Liver (tissue), 9 donors: ENCODE results near the gene PUS1.

- PRO-cap, 5 experiments: no peak in any of the 5 experiments
- RAMPAGE, long total RNA, 2 experiments: no peak in any of the 2 experiments
- RRBS: no CpG with 5 or more reads among the region's 23 CpGs
Measured at GRCh38 chr12:128798679-128799572, 24.8 kb downstream of the SLC15A4 start.

DNA sequence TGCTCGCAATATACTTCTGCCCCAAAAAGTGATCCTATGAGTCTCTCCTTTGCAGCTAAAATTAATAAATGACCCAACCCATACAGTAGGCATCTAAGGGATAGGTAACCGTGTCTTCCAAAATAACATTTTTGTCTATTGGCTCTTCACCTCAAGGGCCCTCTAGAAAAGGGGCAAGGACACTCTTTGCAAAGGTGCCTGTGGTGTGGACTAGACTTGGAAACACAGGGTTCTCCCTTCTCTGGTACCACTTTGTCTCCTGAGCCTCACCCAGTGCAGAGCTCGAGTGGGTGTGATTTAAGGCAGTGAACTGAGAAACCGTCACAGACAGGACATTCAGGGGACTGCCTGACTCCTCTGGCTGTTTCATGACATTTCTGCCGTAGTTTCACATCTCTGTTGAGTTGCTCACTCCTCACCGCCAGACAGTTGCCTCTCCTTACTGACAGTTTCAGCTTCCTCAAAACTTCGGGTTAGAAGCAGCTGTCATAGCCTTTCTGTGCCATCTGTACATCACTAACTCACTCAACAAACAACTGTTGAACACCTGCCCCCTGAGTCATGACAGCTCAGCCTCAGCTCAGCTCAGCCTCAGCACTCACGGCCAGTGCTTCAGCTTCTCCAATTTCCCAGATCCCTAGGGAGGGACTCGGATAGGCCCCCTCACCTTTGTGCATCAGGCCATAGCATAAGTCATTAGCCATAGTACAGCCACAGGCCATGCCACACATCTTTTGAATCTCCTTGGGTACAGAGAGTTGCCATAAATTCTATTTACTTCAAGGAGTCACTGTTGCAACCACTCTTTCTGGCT is 6.0 kb upstream of the SLC15A4 start:
- PRO-cap, 5 experiments: no peak in any of the 5 experiments
- RAMPAGE, long total RNA, 2 experiments: no peak in any of the 2 experiments
- RRBS: no CpG with 5 or more reads among the region's 9 CpGs

GRCh38 chr12:129530783-129531488 is 372.9 kb downstream of the TMEM132D start:
- PRO-cap, 5 experiments: no peak in any of the 5 experiments
- RAMPAGE, long total RNA, 2 experiments: no peak in any of the 2 experiments
- RRBS: no CpG with 5 or more reads among the region's 16 CpGs

GRCh38 chr12:130253635-130254056 is 84.0 kb upstream of the PIWIL1 start:
- PRO-cap, 5 experiments: no peak in any of the 5 experiments
- RAMPAGE, long total RNA, 2 experiments: no peak in any of the 2 experiments
- RRBS: no CpG with 5 or more reads among the region's 9 CpGs

DNA sequence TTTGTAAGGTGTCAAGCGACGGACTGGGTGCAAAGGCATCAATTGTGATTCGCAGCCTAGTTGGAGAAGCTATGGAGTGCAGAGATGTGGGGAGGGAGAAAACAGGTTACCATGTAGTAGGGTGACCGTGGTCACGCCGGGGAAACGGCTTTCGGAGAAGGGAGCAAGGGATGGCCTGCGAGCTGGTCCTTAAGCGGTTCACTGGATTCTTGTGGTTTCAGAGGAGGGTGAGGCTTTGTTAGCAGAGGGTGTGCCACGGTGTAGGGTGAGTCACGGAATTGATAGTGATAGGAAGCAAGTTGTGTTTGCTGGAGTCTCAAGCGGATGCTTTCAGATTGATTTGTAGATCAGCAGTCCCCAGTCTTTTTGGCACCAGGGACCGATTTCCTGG is 2.3 kb downstream of the PIWIL1 start:
- PRO-cap, 5 experiments: no peak in any of the 5 experiments
- RAMPAGE, long total RNA, 2 experiments: no peak in any of the 2 experiments
- RRBS: no CpG with 5 or more reads among the region's 14 CpGs

DNA sequence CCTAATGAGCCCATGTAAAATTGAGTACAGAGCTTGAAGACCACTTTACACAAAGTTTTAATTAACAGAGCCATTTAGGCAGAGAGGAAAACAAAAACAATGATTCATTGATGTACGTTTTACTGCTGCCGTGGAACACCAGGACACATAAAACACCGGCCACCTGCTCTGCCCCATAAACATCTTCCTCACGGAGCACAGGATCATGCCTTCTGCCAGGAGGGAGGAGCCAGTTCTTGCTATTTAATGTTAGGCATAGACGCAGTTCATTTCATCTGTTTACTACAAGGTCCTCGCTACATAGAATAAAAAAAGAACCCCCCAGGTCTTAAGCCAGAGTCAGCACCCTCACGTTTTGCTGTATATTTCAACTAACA is 83.3 kb downstream of the RIMBP2 start:
- PRO-cap, 5 experiments: no peak in any of the 5 experiments
- RAMPAGE, long total RNA, 2 experiments: no peak in any of the 2 experiments
- RRBS: no CpG with 5 or more reads among the region's 7 CpGs

DNA sequence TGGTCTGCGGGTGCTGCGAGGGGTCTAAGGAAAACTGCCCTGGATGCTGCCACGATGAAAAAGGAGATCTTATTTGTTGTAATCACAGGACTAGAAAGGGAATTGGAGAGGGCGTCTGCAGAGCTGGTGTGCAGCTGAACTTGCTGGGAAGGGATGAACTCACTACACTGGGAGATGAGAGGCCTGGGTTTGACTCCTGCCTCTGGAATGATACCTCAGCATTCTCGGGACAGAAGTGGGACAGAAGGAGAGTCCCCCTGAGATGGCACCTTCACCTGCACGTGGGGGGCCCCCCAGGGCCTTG is 24.2 kb downstream of the RIMBP2 start:
- PRO-cap, 5 experiments: no peak in any of the 5 experiments
- RAMPAGE, long total RNA, 2 experiments: no peak in any of the 2 experiments
- RRBS: no CpG with 5 or more reads among the region's 6 CpGs

DNA sequence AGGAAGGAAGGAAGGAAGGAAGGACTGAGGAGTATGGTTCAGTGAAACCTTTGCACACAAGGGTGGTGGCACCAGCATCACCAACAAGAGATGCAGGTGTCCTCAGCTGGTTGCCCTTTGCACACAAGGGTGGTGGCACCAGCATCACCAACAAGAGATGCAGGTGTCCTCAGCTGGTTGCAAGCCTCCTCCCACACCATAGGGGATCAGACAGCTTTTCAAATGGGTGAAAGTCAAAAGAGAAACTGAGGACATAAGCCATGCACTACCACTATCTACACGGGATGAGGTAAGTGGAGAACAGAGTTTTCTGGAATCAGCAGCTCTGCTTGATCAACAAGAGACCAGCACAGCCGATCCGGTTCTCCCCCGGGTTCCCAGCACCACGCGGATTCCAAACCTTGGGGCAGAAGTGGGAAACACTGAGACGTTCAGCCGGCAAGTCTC is 2.8 kb downstream of the RIMBP2 start:
- PRO-cap, 5 experiments: peak in 1 of 5 experiments; most common minus-strand start position 200 of the sequence (in 1)
- RAMPAGE, long total RNA, 2 experiments: no peak in any of the 2 experiments
- RRBS: 21% methylated on average over 5 of the region's 8 CpGs

GRCh38 chr12:130717087-130717557 is 1.0 kb upstream of the RIMBP2 start:
- PRO-cap, 5 experiments: peak in 1 of 5 experiments; most common plus-strand start chr12:130717306 (in 1)
- RAMPAGE, long total RNA, 2 experiments: no peak in any of the 2 experiments
- RRBS: no CpG with 5 or more reads among the region's 9 CpGs

GRCh38 chr12:130796862-130797361 is 42.1 kb downstream of the STX2 start:
- PRO-cap, 5 experiments: no peak in any of the 5 experiments
- RAMPAGE, long total RNA, 2 experiments: no peak in any of the 2 experiments
- RRBS: no CpG with 5 or more reads among the region's 13 CpGs

- PRO-cap, 5 experiments: peak in 4 of 5 experiments; most common plus-strand start chr12:130970778 (in 1); most common minus-strand start chr12:130970983 (in 3)
- RAMPAGE, long total RNA, 2 experiments: no peak in any of the 2 experiments
- RRBS: no CpG with 5 or more reads among the region's 17 CpGs
Measured at GRCh38 chr12:130970740-130971327, 17.1 kb downstream of the ADGRD1 start.

DNA sequence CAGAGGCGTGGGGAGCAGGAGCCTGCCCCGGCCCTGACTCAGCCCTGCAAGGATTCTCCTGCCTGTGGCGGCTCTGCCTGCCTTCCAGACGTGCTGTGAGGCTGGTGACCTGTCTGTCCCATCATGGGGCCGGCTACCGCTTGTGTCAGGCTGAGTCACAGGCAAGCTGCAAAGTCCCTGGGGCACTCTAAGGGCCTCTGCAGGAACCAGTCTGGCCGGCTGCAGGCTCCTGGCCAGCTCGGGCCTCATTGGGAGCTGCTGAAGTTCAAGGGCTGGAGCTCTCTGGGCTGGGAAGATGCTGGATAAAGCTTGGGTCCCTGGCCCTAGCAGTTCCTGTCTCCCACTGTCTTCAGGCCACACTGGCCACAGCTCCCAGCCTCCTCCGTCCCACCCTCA is 22.2 kb upstream of the ULK1 start:
- PRO-cap, 5 experiments: no peak in any of the 5 experiments
- RAMPAGE, long total RNA, 2 experiments: no peak in any of the 2 experiments
- RRBS: no CpG with 5 or more reads among the region's 9 CpGs

- PRO-cap, 5 experiments: peak in 5 of 5 experiments; most common plus-strand start chr12:131896274 (in 5); most common minus-strand start chr12:131896148 (in 4)
- RAMPAGE, long total RNA, 2 experiments: no peak in any of the 2 experiments
- RRBS: 2% methylated on average over 22 of the region's 28 CpGs
Measured at GRCh38 chr12:131895971-131896370, 1.5 kb downstream of the ULK1 start.

DNA sequence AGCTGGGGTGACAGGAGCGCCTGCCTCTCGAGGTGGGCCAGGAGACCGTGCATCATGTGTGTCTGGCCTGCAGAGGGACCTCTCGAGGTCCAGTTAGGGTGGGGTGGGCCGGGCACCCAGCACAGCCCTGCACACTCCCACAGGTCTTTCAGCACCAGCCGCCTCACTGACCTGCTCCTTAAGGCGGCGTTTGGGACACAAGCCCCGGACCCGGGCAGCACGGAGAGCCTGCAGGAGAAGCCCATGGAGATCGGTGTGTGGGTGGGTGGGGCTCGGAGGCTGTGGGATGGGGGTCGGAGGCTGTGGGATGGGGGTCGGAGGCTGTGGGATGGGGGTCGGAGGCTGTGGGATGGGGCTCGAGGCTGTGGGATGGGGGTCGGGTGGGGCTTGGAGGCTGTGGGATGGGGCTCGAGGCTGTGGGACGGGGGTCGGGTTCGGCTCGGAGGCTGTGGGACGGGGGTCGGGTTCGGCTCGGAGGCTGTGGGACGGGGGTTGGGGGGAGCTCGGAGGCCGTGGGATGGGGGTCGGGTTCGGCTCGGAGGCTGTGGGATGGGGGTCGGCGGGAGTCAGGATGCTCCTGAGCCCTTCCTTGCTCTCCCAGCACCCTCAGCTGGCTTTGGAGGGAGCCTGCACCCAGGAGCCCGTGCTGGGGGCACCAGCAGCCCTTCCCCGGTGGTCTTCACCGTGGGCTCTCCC is 12.1 kb upstream of the PUS1 start:
- PRO-cap, 5 experiments: no peak in any of the 5 experiments
- RAMPAGE, long total RNA, 2 experiments: no peak in any of the 2 experiments
- RRBS: no CpG with 5 or more reads among the region's 38 CpGs

- PRO-cap, 5 experiments: peak in 5 of 5 experiments; most common plus-strand start chr12:131929276 (in 5)
- RAMPAGE, long total RNA, 2 experiments: start-site peak on the plus strand in 1 of 2 experiments, at chr12:131929206-131929296 at its widest, 171 reads per replicate
- RRBS: 2% methylated on average over 45 of the region's 120 CpGs
Measured at GRCh38 chr12:131929166-131930269, at the start of gene PUS1. PUS1 (plus strand) TSS chr12:131929276.

DNA sequence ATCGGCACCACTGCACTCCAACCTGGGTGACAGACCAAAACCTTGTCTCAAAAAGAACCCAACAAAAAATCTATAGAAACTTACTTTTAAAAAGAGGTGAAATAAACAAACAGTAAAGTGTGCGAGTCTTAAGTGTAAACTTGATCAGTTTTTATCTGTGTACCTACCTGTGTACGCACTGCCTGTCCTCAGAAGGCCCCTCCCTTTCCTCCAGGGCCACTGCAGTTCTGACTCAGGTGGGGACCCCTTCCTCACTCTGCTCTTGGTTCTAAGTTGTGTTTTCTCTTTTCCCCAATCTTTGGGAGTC is 9.3 kb downstream of the PUS1 start:
- PRO-cap, 5 experiments: no peak in any of the 5 experiments
- RAMPAGE, long total RNA, 2 experiments: no peak in any of the 2 experiments
- RRBS: no CpG with 5 or more reads among the region's 3 CpGs

GRCh38 chr12:132050922-132051484 is 93.1 kb downstream of the DDX51 start:
- PRO-cap, 5 experiments: no peak in any of the 5 experiments
- RAMPAGE, long total RNA, 2 experiments: no peak in any of the 2 experiments
- RRBS: no CpG with 5 or more reads among the region's 8 CpGs

DNA sequence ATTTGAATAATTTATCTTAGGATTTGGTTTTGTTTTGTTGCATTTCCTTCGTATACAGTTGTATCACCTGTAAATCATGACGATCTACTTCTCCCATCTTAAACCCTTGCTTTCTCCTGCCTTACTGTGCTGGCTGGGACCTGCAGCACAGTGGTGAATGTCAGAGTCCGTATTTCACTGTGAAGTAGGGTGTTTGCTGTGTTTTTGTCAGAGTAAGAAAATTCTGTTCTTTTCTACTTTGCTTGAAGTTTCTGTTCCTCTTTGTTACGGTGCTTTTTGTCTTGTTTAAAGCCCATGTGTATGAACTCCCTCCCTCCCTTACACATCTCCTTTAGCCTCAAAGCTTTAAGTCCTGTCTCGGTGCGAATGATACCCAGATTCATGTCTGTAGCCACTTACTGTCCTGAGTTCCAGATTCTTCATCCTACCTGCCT is 73.2 kb downstream of the DDX51 start:
- PRO-cap, 5 experiments: no peak in any of the 5 experiments
- RAMPAGE, long total RNA, 2 experiments: no peak in any of the 2 experiments
- RRBS: no CpG with 5 or more reads among the region's 6 CpGs

DNA sequence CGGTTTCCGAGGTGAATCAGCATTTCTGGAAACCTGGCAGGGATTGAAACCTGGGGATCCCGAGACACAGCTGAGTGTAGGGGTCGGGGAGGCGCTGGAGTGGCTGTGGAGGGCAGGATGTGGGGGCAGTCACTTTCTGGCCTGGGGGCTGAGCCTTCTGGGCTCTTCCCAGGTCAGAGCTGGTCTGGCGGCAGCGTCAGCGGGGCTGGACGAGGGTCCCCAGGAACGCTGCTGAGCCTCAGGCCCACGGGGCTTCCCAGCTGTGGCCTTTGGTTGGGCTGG is 23.7 kb downstream of the NOC4L start:
- PRO-cap, 5 experiments: no peak in any of the 5 experiments
- RAMPAGE, long total RNA, 2 experiments: no peak in any of the 2 experiments
- RRBS: no CpG with 5 or more reads among the region's 11 CpGs

DNA sequence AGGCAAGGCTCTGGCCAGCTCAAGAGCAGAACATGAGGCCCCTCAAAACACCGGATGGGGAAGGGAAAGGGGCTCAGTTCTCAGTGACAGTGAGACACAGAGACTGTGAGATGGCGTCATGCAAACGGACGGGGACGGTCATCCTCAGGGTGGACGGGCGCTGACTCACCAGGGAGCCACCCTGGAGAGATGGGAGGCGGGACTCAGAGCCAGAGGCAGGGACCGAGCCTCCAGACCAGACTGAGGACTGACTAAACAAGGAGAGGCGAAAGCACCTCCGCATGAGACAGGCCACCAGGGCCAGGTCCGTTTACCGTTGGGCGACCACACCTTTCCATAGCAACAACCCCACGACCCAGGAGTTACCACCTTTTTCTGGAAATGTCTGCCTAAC is 64.0 kb upstream of the GALNT9 start:
- PRO-cap, 5 experiments: no peak in any of the 5 experiments
- RAMPAGE, long total RNA, 2 experiments: no peak in any of the 2 experiments
- RRBS: no CpG with 5 or more reads among the region's 15 CpGs